ENCODE measurements around a stretch of chr5.

DNA sequence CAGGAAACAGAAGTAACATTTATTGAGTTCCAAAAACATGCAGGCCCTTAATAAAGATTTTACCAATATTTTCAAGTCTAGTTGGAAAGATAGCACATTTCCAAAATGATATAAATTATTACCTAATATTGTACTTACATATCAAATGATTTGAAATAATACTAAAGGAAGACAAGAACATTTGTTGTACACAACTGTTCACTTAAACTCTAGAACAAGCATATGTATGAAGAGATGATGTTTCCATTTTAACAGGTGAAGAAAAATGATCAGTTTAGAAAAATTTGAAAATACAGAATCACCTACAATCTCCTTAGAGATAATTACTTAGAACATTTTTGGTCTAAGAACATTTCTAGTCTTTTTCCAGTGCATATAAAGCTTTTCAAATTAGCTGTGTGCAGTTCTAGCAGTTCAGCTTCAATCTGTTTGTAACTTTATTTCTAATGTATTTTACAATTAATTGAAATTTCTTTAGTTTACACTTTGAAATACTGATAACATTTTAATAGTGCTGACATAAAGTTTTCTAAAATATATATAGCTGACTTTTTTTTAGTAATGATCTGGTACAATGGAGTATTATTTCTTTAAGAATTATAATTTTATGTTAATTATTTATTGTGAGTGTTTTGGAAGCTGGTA, 43.5 kb downstream of the CCNH start:
- PRO-cap, 2 experiments, result no peak in any of the 2 experiments

GRCh38 chr5:87371505-87372239, 41.1 kb downstream of the CCNH start:
- PRO-cap, 2 experiments, result no peak in any of the 2 experiments

DNA sequence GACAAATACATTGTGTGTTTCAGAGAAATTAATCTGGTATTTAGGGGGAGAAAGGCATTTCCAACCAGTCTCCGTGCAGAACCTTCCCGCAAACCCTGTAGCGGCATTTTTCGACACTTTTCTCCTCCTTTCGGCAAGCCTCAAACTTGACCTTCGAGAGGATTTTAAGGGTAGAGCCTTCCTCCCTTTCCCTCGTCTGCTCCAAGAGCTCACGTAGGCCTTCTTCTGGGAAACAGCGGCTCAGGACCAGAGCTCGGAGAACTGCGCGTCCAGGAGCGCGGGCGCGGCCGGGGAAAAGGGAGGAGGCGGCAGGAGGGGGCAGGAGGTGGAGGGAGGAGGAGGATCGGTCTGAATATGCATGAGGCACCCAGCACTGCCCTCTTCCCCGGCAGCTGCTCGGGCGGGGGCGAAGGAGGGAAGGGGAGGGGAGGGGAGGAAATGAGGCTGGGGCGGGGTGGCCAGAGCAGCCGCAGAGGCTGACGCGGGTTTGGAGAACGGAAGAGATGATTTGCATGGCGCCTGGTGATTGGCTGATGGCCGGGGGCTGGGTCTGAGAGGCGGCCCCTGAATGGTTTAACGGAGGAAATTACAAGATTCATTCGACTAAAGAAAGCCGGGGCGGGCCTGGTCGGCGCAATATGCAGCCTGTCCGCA, 127.5 kb downstream of the TMEM161B start:
- PRO-cap, 2 experiments, result peak in 2 of 2 experiments; most common plus-strand start position 602 of the sequence (in 2); most common minus-strand start position 267 of the sequence (in 1)

DNA sequence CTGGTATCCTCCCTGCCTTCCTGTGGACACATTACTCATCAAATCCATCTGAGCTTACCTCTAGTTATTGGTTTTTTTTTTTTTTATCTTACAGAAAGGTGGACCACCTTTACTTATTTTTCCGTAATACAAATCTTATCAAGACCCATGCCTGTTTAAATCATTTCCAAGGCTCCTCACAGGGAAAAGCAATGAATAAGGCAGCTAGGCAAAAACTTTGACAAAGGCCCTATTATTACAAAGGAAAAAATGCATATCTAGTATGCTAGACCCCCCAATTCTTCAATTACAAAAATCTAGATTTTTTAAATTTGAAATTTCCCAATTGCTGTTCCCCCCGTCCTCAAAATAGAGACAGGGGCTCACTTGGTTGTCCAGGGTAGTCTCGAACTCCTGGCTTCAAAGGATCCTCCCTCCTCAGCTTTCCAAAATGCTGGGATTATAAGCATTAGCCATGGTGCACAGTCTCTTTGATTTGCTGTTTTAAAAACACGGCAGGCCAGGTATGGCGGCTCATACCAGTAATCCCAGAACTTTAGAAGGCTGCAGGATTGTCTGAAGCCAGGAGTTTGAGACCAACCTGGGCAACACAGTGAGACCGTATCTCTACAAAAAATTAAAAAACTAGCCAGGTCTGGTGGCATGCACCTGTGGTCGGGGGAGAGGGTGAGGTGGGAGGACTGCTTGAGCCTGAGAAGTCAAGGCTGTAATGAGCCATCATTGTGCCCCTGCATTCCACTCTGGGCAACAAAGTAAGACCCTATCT, 39.0 kb downstream of the TMEM161B start:
- PRO-cap, 2 experiments, result no peak in any of the 2 experiments

GRCh38 chr5:88285652-88286221, 17.1 kb upstream of the TMEM161B start:
- PRO-cap, 2 experiments, result no peak in any of the 2 experiments

DNA sequence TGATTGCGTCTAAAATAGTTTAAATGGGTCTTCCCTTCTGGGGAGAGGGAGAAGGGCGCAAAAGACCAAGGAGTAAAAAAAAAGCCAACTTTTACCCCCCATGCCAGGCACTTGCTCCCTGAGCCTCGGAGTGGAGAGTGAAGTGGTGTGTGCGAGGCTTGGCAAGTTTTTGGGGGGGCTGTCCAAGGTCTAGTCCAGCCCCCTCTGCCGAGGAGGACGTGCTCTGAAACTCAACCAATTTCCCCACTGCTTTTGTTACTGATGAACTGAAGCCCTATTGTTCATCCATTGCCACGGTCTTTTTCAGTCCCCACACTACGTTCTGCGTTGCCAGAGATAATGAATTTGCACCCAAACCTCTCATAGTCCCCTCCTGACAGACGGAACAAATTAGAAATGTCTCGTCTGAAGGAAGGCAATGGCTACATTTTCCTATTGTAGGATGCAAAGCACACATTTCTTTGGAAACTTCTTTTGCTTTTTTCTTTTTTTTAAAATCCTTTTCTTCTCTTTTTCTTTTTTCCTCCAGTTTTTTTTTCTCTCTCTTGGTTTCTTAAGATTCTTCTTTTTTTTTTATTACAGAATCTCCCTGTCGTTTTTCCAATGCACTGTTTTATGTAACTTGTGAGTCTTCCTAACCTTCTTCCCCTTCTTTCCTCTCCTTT, 209.7 kb downstream of the MEF2C start:
- PRO-cap, 2 experiments, result no peak in any of the 2 experiments

DNA sequence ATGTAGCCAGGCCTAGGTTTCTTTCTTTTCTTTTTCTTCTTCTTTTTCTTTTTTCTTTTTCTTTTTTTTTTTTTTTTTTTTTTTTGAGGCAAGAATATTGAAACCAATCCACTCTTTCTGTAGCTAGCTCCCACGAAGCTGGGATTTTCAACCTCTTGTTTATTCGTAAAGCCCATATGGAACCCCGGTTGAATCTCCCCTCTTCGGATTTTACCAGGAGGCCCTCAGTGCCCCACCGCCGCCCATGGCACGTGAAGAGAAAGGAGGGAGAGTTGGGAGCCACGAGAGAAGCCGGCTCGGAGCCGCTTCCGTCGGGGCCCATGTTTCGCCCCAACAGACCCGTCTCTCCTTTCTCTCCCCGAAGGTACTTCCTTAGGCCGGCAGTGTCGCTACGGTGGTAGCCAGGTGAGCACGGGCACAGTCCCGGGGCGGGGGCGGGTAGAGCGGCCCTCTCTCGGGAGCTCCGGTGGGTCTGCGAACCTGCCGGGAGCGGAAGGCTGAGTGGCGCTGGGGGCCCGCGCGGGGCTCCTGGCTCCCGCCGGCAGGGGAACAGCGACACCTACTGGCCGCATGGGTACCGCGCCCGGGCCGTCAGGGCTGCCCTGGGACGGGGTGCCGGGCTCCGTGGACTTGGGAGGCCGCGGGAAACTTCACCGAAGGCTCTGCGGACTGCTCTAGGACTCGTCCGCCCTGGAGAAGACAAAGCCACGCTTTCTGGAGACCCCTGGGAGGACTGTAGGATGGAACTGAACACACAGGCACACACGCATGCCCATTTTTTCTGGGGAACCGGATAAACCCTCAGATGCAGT, 202.7 kb downstream of the MEF2C start:
- PRO-cap, 2 experiments, result no peak in any of the 2 experiments

DNA sequence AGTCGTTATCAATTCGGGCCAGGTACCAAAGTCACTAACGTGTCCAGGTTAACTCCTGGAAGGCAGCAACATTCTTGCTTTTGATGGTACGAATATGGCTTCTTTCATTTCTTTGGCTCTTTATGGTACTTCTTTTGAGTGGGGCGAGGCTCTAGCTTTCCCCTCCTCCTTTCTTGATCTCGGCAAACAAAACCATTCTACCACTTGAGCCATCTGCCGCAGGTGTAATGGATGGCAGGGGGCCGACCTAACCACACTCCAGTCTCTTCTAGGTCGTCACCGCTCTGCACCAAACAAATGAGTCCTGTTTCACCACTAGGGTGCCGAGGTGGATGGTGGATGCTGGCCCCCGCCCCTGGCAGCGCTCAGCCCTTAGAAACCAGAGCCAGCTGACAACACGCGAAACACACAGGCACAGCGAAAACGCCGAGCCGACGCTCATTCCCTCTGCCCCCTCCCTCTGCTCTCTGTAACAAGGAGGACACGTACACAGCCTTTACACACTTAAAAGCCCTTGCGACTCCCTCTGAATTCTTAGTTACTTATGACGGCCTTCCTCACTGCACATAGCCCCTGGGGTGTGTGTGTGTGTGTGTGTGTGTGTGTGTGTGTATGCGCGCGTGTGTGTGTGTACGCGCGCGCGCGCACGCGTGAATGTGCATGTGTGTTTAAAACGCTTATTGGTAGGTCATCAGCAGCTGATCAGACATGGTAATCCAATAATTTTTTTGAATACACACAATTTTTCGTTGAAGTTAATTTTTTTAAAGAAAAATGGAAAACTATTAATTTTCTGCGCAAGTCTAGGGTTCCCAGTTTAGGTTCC, 199.4 kb downstream of the MEF2C start:
- PRO-cap, 2 experiments, result no peak in any of the 2 experiments

DNA sequence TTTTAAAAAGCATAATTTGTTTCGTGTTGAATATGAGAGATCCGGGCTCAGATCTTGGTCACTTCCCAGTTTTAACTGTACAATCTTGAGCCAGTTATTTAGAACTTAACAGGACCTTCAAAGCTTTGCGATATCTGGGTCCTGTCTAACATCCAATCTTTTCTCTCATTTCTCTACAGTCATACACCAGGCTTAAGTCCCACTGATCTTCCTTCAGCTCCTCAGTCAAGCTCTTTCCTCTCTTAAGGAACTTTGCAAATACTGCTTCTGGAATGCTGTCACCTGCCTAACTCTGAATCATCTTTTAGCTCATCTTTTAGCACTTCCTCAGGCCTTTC, 63.7 kb downstream of the MEF2C start:
- PRO-cap, 2 experiments, result no peak in any of the 2 experiments

DNA sequence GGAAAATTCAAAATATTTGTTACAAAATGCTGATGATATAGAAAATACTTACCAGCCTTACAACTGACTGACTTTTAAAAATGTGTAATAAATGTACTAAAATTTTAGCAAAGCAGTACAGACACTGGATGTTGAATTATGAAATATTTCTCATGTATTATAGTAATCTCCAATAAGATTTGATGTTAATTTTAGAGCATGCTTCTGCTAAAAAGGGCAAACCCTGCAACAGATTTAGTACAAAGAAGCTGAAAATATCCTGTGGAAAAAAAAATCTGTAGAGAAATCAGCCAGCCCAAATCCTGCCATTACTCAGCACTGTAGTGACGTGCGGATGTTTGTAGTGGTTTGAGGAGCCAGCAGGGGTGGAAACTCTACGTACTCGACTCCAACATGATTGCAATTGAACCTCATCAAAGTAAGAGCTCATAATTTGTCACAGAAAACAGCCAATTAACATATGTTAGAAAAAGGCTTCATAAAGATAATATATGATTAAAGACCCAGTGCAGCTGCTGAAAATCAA, 49.7 kb downstream of the MEF2C start:
- PRO-cap, 2 experiments, result no peak in any of the 2 experiments

DNA sequence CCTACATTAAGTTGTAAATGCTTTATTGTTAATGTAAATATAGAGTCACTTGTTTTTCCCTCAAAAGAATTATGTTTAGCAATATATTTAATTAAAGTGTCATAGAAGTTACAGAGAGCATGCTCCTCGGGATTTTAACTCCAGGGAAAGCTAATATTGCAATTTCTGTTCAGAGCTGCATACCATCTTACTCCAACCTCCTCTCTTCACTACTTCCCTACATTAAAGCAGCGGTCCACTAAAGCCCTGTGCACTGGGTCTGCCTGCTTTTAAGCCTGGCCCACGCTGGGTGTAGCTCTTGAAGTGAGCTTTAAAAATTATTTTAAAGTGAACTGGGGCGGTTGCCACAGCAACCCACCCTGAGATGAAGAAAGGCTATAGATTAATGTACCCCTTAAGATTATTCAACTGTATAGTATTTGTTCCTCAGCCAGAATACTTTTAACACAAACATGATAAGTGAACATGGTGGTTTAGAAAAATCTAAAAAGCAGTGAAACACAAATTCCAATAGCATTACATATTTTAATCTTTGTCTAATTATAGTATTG, 3.8 kb upstream of the MEF2C start:
- PRO-cap, 2 experiments, result no peak in any of the 2 experiments

GRCh38 chr5:88890270-88891015, 7.5 kb upstream of the MEF2C start:
- PRO-cap, 2 experiments, result no peak in any of the 2 experiments

DNA sequence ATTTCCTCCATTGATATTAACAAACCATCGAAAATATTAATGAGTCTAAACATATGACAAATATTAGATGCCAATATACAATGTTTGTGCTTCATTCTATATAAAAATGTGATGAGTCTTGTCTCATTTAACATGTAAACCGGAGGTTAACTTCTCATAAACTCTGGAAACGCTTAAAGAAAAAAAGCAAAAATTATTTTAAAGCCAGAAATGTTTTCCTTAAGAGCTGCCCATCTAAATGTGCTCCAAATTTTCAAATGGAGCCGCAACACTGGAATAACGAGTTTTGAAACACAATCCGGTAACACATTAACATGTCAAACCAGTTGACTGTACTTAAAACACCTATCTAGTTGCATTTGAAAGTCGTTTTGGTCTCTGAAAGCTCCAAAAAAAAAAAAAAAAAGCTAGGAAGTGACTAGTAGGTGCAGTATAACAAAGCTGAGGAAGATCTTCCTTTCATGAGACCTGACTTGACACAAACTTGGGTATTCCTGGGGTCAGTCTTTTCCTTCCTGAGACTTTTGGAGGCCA, 1.1 kb downstream of the CETN3 start:
- PRO-cap, 2 experiments, result no peak in any of the 2 experiments

- PRO-cap, 2 experiments, result no peak in any of the 2 experiments
Measured at GRCh38 chr5:90501649-90502198, 27.1 kb downstream of the POLR3G start.

GRCh38 chr5:90877063-90877375, 318.4 kb downstream of the ADGRV1 start:
- PRO-cap, 2 experiments, result peak in 1 of 2 experiments; most common plus-strand start chr5:90877298 (in 1)

- PRO-cap, 2 experiments, result no peak in any of the 2 experiments
Measured at GRCh38 chr5:90888758-90889220, 330.2 kb downstream of the ADGRV1 start.

DNA sequence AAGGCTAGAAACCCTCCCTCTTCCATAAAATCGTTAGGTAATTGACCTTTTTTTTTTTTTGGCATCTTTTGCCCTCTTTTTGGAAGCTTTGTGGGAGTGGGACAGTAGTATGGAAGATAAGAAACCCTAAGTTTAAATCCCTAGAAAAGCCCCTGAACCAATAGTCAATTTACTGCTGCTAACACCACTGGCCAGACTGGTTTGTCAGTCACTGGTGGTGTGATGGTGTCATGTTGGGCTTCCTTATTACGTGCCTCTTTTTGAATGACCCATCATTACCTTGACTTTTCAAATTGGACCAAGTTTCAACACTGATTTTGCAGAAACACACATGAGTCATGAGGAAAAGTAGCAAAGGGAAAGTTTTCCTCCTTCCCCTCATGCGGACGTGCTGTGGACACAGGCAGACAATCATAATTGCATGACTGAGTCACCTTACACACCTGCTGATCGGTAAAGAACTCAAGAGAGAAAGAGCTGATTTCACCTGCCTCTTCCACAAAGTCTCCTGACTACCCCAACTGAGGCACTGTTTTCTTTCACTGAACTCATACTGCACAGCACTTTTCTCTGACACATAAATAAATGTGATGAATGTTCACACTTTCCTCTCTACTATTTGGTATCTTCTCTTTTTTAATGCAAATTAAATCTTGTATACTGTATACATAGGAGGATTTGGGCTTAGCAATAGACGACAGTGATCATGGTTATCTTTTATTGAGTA, 324.5 kb downstream of the ARRDC3 start:
- PRO-cap, 2 experiments, result no peak in any of the 2 experiments

DNA sequence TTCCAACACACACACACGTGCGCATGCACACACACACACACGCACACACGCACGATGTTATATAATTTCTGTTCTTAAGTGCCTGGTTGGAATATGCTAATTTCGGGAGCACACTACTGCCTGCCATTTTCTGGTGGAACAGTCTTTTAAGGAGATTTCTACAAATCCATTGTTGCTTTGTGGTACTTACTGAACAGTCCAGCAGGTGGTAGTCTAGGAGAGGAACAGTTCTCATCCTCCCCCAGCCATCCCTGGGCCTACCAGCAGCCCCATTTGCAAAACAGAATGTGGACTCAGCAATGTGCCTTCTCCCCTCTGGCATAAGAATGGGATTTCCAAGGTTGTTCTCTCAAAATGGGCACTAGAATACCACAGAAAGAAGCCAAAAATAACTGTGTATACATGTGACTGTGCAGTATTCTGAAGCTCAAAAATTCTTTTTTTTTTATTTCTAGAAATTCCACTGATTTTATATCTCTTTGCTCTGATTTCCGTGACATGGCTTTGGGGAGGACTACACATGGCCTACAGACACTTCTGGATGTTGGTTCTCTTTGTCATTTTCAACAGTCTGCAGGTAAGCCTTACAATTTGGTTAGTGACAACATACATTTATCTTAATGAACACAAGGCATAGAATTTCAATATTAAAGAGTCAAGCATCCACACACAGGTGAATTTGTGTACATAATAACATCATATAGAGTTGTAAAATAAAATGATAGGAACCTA, 281.2 kb downstream of the ARRDC3 start:
- PRO-cap, 2 experiments, result no peak in any of the 2 experiments

DNA sequence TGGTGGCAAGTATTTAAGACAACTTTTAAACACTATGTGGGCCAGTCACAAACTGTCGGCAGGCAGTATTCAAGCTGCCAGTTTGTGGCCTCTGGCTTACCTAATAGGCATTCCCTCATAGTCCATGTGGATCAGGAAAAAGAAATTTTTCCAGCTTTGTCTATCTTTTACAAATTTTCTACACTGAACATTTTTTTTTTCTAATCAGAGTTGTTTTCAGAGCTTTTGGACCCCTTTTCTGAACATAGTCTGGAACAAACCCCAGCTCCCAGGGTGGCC, 262.8 kb downstream of the ARRDC3 start:
- PRO-cap, 2 experiments, result no peak in any of the 2 experiments

- PRO-cap, 2 experiments, result no peak in any of the 2 experiments
Measured at GRCh38 chr5:91150085-91150829, 232.9 kb downstream of the ARRDC3 start.